Mammary microvascular endothelial cell (primary cell): ENCODE results near the gene AFAP1.

DNA sequence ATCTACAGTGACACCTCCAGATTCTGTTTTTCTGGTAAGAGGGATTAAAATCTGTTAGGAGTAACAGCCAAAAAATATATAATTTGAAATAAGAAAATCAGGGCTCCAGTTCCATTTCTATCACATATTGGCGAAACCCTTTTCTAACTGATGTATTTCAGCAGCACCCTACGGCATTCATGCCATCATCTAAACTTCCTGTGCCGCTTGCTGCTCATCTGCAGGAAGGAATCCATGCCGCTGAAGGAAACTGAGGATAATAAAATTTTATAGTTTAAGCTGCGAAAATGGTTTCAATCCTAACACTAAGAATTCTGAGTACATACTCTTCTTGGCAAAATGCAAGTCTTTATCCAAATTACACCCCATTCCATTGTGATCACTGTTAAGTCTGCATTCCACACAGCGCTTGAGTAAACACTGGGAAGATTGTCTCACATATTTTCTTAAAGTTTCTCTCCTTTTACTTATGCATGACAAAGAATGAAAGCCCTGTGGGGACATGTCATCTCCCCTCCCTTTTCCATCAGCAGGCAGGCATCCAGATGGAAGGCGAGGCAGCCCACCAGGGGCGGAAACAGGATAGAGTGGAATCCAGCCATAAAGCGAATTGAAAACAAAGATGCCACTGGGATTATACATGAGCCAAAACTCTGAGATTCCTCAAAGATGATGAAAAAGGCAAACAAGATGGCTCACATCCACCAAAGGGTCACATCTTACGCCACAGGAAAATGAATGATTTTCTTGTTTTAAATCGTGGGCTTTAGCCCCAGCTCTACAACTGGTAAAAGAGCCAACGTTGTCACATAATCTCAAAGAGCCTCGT lies 78.3 kb downstream of the AFAP1 start:
- RAMPAGE, long total RNA: no peak

DNA sequence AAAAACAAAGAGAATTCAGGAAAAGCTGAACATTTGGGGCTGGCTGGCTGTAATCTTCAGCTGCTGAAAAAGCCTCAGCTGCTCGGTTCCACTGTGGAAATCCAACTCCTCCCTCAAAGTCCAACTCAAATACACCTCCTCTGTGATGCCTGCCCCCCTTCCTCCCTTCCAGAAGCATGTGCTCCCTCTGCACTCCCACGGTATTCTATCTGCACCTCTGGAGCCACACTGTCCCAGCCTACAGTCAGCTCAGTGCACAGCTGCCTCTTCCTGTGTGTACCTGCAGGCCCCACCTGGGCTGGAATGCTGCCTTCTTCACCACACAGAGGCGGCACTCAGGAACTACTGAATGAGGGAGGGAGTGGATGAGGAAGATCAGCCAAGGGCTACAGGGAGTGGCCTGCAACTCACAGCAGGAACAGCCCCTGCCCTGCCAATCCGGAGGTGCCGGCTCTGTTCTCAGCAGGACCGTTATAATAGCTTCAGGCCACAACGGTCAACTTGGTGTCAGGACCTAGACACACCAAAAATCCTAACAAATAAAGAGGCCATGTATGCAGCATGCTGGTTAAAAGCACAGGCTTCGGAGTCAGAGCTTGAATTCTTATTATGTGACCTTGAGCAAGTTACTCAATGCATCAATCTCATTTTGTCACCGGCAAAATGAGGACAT lies 10.1 kb downstream of the AFAP1 start:
- RAMPAGE, long total RNA: no peak

- RAMPAGE, long total RNA: no peak
Measured at GRCh38 chr4:7938447-7939482, 896 bp downstream of the AFAP1 start.

DNA sequence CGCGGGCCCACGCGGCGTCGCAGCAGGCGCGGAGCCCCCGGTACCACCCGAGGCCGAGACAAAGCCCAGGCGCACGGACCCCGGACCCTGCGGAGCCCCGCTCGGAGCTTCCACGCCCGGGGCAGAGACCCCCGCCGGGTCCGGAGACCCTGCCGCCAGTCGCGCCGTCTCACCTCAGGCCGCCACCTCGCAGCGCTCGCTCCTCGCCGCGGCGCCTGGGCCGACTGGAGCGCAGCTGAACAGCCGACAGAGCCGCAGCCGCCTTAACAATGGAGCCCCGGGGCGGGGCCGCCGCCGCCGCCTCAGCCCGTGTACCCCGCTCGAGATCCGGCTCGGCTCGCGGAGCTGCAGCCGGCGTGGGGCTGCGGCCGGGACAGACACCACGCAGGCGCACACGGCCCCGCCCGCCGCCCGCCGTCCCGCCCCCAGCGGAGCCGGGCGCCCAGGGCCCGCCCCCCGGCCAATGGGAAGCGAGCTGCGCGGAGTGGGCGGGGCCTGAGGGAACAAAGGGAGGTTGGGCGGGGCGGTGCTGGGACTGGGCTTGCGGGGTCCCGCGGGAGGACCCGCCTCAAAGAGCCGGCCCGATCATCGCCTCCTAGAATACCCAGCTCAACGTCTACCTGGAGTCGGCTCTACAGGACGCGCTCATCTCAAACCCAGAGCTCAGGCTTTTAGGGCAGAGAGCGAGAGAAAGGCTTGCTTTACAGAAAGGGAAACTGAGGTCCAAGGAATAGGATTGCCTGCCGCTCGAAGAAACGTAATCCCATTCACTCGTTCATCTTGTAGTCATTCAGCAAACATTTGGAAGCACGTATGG lies at the start of gene AFAP1:
TSS of gene AFAP1 (minus strand) at position 379 of the 817 bp plus-strand sequence.
- RAMPAGE, long total RNA: no peak

DNA sequence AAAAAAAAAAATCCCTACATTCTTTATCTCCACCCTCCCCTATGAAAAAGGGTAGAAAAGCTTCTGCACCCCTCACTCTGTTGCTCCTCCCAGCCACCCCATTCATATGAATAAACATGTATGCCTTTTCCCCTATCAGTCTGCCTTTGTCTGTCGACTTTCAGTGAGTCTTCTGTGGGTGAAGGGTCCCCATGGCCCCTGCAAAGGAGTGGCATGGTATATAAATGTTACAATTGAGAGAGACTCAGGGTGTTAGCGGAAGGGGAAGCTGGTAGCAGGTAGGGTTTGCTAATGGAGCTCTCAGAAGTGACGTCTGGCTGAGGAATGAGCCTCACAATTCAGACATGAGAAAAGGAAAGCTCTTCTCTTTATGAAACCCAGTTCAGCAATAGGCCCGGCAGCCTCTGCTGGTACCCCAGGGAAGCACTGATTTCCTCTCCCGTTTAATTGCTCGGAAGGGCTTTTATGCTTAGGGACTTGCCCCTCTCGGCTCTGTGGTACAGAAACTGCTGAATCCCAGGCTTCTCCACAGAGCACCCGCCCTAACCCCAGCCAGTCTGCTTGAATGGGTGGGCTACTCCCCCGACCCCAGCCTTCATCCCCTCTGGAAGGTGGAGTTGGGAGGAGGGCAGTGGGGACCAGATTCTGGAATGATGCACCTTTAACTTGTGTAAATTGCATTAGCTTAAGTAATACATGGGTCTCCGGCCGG lies 19.4 kb upstream of the AFAP1 start:
- RAMPAGE, long total RNA: no peak

- RAMPAGE, long total RNA: no peak
Measured at GRCh38 chr4:7965712-7966477, 26.2 kb upstream of the AFAP1 start.

DNA sequence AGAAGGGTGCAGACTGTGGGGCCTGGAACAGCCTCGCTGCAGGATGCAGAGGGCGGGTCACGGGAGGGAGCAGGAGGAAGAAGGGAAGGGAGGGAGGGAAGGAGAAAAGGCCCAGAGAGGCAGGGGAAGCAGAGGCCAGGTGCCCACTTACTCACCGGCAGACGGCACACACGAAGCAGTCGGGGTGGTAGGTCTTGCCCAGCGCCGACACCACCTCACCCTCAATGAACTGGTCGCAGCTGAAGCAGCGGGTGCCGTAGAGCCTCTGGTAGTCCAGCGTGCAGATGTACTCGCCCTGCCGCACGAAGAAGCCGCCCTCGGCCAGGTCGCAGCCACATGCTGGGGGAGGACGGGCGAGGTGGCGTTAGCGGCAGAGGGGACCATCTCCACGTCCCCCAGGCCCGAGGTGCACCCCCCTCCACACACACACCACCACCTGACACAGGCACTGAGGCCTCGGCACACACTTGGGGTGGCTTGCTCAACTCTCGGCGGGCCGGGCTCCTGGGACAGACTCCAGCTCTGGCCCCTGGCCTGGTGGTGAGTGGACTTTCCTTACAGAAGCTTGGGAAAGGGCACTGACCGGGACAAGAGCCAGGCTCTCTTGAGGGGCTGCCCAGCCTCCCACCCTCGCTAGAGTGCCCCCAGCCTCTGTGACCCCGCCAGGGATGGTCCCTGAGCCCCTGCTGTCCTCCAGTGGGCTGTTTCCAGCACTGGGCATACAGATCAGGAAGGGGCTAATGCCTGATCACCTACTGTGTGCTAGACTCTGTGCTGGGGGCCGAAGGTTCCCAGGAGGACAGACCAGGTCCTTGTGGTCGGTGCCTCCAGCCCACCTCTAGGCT lies 61.4 kb downstream of the ABLIM2 start:
- RAMPAGE, long total RNA: no peak

DNA sequence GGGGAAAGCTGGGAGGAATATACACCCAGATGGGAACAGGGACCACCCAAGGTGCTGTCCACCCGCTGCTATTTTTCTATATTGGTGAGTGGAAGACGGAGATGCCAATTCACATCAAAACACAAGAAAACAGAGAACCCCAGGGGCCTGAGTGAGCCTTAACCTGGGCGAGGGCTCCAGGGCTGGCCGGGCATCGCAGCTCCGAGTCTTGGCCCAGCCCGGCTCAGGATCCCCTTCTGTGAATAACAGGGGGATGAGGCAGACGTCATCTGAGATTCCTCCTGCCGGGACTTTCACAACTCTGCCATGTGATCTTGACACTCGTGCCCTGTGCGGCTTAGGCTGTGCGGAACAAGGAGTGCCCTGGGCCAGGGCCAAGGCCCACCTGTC lies 57.6 kb downstream of the ABLIM2 start:
- RAMPAGE, long total RNA: no peak

- RAMPAGE, long total RNA: no peak
Measured at GRCh38 chr4:8117224-8117814, 41.3 kb downstream of the ABLIM2 start.

DNA sequence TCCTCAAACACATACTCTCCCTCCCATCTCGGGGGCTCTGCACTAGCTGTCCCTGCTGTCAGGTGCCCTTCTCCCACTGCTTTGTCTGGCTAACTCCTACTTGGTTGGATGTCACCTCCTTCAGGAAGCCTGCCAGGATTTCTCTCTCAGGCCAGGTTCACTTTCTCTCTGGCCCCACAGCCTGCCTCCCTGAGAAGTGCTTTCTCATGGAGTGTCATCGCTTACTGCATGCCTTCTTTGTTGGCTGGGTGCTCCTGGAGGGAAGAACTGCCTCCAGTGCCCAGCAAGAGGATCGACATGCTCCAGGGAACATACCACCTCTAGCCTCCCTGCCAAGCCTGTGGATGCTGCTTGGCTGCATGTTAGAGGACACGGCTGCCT lies 15.2 kb downstream of the ABLIM2 start:
- RAMPAGE, long total RNA: no peak

DNA sequence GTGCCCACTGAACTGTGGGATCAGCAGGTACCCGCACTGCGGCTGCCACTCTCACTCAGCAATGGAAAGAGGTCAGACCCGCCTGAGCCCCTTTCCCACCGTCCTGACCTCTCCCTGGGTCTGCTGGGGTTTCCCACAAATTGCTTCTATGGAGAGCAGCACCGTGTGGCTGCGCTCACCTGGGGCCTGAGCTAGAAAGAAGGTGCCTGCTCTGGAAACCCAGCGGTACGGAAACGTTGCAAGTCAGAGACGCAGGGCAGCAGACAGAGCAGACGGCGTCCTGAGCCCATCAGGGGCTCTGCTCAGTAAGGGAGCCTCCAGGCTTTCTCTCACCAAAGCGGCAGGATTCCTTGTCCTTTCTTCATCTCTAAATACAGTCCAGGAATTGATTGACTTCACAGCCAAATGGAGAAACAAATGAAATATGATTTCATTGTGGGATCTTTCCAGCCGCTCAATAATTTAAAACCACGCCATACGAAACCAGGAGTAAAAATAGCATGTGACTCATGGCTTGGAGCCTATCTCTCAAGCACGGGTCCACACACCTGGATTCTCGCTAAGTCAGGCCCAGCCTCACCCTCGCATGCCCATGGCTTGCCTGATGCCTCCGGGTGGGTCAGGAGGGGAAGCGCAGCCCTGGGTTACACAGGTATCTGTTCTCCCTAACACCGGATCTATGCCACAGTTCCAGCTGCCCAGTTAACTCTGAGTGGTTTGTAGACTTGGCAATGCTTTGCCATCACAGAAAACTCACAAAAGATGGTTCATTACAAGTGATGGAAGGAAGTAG lies 5.4 kb upstream of the ABLIM2 start:
- RAMPAGE, long total RNA: no peak

DNA sequence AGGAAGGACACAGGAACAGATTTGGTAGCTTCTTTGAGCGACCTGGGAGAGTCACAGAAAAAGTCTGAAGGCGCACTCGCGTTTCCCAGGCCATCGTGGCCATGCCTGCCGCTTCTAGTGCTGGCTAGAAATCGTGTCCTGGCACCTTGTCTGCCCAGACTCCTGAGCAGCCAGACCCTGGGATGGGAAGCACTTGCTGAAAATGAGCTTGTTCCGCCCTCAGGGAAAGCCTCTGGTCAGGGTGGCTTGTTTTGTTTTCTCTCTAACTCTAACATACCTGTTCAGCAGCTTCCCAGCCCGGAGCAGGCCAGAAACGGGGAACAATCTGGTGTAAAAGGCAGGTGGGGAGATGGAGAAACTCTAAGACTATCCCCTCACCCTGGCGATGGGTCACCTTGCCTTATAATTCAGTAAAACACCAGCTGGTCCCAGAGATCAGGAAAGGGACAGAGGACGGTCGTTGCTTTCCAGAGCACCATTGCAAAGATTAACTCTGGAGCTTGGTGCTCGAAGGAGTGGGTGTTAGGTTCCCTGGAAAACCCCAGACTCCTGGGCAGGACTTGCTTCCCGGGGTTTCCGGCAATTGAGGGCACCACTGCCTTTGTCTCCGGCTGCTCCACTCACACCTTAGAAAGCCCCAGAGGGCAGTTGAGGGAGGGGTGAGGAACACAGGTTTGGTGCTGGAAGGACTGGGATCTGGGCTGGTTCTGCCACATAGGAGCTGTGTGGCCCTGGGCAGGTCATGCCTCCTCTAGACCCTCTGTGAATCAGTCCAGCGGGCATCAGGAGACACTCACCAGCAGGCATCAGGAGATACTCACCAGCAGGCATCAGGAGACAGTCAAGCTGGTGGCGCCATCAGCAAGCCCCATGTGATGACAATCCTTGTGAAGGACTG lies 4.6 kb upstream of the SH3TC1 start:
- RAMPAGE, long total RNA: no peak

- RAMPAGE, long total RNA: no peak
Measured at GRCh38 chr4:8208709-8209540, 9.8 kb downstream of the SH3TC1 start.

GRCh38 chr4:8213034-8213854 lies 14.2 kb downstream of the SH3TC1 start:
- RAMPAGE, long total RNA: no peak

DNA sequence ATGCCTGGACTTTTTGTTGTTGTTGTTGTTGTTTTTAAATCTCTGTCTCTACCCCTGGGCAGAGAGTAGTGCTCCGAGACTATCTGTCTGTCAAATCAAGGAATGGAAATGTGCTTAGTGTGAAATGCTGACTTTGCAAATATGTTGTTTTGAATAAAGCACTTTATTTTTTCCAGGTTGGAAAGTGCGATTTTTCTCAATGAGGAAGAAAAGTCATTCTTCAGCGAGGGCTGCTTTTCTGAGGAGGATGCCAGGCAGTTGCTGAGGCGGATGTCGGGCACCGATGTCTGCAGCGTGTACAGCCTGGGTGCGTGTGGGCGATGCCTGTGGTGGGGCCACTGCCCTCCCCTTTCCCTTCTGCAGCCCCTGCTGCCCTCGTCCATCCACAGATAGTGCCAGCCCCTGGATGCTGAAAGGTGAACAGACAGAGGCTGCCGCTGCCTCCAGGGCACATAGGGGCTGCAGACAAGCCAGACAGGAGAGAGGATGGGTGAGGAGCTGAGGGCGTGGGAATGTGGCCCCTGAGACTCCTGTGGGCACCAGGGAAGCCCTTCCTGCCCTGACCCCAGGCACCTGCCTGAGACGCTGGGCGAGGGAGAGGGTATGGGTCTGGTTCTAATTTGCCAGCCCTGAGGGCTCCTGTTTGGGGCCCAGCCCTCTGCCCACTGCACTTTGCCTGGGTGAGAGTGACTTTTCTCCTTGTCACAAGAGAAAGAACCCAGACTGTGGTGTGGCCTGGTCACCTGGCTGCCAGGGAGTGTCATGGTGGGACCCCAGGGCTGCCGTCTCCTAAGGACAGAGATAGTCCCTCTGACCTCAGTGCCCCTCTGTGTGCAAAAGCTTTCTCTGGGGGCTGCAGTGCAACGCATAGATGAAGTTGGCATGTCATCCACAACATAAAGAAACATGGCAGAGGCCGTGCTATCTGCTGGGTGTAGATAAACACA lies 23.8 kb downstream of the SH3TC1 start:
- RAMPAGE, long total RNA: no peak

DNA sequence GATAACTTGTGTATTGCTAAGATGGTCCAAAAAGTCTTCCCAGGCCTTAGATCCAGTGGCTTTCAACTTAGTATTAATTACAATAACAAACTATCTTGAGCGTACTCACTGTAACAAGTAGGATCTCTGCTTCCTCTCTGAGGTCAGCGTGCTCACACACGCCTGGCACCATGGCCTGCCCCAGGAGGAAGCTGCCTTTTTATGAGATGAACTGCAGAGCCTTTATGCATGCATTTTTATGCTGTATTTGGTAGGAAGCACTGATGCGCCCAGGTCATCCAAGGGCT lies 50.0 kb downstream of the HTRA3 start:
- RAMPAGE, long total RNA: no peak

GRCh38 chr4:8399001-8399339 lies 41.6 kb downstream of the ACOX3 start:
- RAMPAGE, long total RNA: no peak

GRCh38 chr4:8422246-8422740 lies 18.2 kb downstream of the ACOX3 start:
- RAMPAGE, long total RNA: no peak

GRCh38 chr4:8437112-8438336 lies 3.0 kb downstream of the ACOX3 start:
- RAMPAGE, long total RNA: no peak

- RAMPAGE, long total RNA: no peak
Measured at GRCh38 chr4:8470426-8471211, 30.0 kb downstream of the TRMT44 start.